Retinal pigment epithelial cell (primary cell): Measurements from ENCODE around the genes HCN4, CD276 and SEMA7A.

- RRBS: 4% methylated on average over 1 of the region's 15 CpGs
Observed at GRCh38 chr15:72226606-72227637, 4.1 kb downstream of the PKM start.

- RRBS: no CpG with 5 or more reads among the region's 3 CpGs
Observed at GRCh38 chr15:72370182-72370487, 5.7 kb downstream of the HEXA start.

DNA sequence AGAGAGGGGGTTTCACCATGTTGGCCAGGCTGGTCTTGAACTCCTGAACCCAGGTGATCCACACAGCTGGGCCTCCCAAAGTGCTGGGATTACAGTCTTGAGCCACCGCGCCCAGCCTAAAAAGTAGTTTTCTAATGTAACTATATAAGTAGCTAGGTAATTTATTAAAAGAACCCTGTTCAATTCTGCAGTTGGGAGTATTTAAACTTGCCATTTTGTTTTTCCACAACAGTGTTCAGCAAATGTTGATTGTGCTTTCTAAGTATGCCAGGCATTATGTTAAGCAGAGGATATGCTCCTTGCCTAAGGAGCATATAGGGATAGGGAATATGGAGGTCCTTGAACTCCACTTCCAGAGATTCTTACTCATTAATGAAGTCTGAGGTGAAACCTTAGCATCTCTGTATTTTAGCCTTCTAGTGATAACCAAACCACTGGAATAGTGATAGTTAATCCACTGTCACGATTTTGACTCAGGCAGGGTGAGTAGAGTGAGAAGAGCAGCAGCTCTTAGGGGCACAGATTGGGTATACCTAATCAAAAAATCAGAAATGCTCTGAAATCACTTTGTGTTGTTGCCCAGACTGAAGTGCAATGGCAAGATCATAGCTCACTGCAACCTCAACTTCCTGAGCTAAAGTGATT lies 4.3 kb downstream of the ARIH1 start:
- RRBS: no CpG with 5 or more reads among the region's 3 CpGs

GRCh38 chr15:72548044-72548499 lies 73.9 kb downstream of the ARIH1 start:
- RRBS: no CpG with 5 or more reads among the region's 2 CpGs

DNA sequence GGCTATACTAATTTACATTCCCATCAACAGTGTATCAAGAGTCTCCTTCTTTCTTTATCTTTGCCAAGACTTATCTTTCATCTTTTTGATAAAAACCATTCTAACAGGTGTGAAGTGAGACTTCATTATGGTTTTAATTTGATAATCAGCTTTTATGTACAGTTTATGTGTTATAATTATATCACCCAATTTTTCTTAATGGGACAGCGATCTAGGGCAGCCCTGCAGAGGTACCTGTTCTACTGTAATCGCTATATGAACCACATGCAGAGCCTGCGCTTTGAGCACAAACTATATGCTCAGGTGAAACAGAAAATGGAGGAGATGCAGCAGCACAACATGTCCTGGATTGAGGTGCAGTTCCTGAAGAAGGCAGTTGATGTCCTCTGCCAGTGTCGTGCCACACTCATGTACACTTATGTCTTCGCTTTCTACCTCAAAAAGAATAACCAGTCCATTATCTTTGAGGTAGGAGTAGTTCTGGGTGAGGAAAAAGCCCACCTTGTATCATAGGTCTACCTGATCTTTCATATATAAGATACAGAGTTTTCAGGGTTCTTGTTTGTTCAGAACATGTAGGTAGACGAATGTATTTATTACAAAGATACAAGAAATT lies 73.9 kb upstream of the GOLGA6B start:
- RRBS: no CpG with 5 or more reads among the region's 6 CpGs

DNA sequence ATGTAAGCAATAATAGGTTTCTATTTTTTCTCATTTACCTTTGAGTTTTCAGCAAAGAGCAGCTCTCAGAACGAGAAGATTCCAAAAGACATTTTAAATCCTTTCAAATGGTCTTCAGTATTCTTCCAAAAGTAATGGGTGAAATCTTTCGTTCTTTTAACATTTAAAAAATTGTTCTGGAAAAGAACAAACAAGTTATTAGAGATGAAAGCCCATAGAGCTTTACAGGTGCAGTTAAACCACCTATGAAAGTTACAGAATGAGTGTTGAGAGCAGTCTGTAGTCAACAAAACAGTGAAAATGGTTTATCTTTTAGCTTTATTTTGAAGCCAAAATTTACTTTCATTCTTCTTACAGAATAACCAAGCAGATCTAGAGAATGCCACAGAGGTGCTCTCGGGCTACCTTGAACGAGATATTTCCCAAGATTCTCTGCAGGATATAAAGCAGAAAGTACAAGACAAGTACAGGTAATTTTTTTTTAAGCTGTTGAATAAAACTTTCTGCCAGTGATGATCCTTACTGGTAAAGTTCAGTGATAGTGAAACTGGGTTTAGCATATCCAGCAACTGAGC lies 72.7 kb upstream of the GOLGA6B start:
- RRBS: no CpG with 5 or more reads among the region's 4 CpGs

DNA sequence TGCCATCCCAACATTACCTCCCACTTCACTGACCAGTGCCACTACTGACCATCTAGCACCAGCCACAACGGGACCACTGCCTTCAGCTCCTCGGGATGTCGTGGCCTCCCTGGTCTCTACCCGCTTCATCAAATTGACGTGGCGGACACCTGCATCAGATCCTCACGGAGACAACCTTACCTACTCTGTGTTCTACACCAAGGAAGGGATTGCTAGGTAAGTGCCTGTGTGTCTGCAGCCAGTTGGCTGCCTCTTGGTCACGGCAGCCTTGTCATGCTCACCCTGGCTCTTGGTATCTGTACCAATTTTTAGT lies 132.5 kb downstream of the HCN4 start:
- RRBS: no CpG with 5 or more reads among the region's 8 CpGs

DNA sequence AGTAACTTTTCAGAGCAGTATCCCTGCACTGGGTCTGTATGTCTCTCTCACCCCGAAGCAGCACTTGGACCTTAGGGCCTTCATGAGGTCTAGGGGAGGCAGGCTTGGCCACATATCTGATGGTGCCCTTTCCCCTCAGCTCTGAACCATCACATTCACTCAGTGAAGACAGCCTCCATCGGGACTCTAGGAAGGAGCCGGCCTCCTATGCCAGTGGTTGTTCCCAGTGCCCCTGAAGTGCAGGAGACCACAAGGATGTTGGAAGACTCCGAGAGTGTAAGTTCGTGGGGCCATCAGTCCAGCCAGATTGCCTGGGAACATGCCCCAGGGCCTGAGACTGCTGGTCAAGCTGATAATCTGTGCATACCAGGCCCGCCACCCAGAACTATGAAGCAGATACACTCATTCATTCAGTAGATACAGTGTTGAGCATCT lies 67.6 kb downstream of the HCN4 start:
- RRBS: no CpG with 5 or more reads among the region's 6 CpGs

DNA sequence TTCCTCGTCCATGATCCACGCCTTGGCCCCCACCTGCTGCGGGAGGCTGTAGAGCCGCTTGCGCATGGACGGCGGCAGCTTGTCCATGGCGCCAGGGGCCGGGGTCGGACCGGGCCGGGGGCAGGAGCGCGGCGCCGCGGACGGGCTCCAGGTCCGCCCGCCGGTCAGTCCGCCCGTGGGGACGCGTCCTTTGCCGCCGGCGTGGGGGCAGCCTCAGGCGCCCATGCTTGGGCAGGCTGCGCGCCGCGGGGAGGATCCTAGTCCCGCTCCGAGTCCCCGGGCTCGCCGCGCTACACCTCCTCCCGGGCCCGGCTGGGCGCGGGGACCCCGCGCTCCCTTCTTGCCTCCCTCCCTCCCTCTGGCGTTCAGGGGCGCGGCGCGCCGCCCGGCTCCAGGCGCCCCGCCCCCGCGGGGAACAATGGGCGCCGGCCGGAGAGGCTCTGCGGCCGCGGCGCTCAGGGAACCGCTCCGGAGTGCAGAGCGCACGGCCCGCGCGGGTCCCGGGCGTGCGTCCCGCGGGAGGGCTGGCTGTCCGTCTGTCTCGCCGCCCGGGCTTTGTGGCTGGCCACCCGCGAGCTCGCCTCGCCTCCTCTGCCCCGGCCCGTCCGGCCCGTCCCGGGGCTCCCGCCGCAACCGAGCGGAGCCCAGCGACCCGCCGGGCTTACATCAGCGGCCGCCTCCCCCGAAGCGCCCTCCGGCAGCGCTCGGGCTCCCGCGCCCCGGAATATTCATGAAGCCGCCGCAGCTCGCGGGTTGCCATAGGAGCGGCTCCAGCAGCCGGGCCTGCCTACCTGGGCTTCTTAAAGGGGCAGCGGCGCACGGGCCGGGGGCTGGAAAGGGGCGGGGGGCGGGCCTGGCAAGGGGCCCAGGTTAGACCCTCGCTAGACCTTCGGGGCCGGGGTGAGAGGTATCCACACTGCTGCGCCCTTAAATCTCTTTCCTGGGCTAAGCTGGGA lies at the start of gene HCN4:
Gene HCN4, minus strand, starts transcription at position 775 of the 956 bp plus-strand sequence.
- RRBS: under 1% methylated on average over 92 of the region's 121 CpGs

- RRBS: no CpG with 5 or more reads among the region's 3 CpGs
Observed at GRCh38 chr15:73564942-73565219, 68.3 kb downstream of the NPTN start.

- RRBS: no CpG with 5 or more reads among the region's 4 CpGs
Observed at GRCh38 chr15:73571977-73572176, 61.3 kb downstream of the NPTN start.

- RRBS: under 1% methylated on average over 6 of the region's 76 CpGs
Observed at GRCh38 chr15:73683692-73684643, at the start of gene CD276. CD276 (plus strand) TSS chr15:73684383.

- RRBS: no CpG with 5 or more reads among the region's 4 CpGs
Observed at GRCh38 chr15:73809715-73810208, 56.6 kb upstream of the INSYN1 start.

DNA sequence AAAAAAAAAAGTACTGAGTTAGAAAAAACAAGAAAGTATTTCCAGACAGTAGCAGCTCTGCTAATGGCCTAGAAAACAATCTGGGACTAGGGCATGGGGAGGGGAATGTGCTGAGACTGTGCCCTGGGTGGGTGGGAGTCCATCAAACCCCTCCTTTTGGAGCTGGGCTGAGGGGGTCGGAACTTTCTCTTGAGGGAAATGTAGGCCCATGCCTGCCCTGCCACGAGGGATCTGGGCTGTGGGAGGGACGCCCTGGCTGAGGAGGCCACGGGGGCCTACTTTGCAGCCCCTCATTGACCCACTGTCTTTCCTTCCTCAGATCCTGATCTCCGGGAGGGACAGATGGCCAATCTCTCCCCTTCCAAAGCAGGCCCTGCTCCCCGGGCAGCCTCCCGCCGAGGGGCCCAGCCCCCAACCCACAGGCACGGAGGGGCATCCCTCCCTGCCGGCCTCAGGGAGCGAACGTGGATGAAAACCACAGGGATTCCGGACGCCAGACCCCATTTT lies 25.3 kb downstream of the LOXL1 start:
- RRBS: 13% methylated on average over 6 of the region's 14 CpGs

DNA sequence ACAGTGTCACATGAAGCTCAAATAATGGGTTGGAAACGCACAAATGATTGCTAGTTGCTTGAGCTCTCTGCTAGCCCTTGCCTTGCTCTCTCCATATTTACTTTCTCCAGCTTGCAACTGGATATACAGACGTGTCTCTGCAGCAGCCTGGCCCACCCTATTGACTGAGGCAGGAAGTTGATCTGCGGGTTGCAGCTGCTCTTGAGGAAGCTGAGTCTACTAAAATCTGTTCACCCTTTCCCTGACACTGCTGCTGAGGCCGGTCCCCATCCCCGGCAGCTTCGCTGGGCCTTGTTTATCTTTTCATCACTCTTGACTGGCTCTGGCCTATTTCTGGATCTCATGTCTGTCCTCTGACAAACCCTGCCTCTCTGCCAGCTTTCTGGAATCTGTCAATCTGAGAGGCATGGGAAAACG lies 16.6 kb upstream of the ISLR start:
- RRBS: no CpG with 5 or more reads among the region's 7 CpGs

DNA sequence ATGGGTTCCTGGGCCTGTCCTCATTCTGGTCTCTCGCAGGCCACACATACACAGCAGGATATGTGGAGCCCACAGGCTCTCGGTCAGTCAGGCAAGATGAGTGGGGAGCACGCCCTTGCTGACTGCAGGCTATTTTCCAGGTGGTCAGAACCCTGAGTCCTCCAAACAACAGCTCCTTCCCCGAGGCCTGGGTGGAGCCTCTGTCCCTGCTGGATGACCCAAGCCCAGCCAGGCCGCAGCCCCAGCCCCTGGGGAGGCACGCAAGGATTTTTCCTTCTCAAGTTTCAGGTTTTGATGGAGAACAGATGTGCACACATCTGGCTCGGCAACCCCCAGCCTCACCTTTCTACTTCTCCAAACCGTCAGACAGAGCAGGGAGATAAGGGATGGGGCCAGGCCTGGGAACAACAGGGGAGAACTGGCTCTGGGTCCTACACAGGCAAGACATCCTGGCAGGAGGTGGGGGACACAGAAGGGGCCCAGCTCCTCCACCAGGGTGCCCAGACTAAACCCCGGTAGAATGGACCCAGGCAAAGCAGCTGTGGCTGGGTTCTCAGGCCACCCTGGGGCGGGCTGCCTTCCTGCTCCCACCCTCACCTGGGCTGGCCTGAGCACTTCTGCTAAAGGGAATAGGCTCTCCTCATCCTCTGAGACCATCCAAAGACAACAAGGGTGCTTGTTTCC lies 1.5 kb downstream of the STRA6 start:
- RRBS: no CpG with 5 or more reads among the region's 10 CpGs

DNA sequence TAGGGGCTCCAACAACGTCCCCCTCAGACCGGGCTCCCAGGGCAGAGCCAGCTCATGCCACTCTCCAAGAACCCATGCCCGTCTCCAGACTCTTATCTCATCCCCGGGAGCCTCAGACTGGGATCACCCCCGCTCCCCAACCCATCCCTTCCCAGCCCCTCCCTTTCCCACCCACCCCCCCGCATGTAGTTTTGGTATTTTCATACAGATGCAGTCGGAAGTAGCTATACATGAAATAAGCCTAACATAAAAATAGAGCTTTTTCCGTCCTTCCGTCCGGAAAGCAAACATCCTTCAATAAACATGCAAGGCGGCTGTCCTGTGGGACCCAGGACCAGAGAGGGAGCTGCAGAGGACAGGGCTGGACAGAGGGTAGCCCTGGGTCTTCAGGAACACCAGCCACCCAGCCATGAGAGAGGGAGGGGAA lies 24.0 kb downstream of the SEMA7A start:
- RRBS: 89% methylated on average over 3 of the region's 11 CpGs

GRCh38 chr15:74432899-74434206 lies at the start of gene SEMA7A:
SEMA7A (minus strand) TSS chr15:74433958.
- RRBS: 1% methylated on average over 67 of the region's 135 CpGs

DNA sequence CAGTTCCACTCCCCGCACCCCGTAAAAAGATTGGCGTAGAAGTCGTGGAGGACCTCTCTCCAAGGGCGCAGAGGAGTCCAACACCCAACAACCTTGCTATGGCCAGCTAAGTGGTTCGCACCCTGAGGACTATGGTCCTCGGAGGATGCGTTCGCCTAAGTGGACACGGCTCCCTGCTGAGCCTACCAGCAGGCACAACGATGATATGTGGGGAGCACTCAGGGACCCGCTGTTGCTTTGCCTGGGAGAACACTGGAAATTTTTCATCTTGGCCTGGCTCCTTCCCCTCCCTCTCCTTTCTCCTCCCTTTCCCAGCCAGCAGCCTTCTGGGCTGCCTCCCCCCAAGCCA lies 423 bp upstream of the SEMA7A start:
- RRBS: no CpG with 5 or more reads among the region's 12 CpGs

GRCh38 chr15:74540020-74541106 lies 657 bp upstream of the ARID3B start:
- RRBS: no CpG with 5 or more reads among the region's 48 CpGs